Omental fat pad (tissue), 4 donors: ENCODE results near the genes GCH1 and LGALS3.

DNA sequence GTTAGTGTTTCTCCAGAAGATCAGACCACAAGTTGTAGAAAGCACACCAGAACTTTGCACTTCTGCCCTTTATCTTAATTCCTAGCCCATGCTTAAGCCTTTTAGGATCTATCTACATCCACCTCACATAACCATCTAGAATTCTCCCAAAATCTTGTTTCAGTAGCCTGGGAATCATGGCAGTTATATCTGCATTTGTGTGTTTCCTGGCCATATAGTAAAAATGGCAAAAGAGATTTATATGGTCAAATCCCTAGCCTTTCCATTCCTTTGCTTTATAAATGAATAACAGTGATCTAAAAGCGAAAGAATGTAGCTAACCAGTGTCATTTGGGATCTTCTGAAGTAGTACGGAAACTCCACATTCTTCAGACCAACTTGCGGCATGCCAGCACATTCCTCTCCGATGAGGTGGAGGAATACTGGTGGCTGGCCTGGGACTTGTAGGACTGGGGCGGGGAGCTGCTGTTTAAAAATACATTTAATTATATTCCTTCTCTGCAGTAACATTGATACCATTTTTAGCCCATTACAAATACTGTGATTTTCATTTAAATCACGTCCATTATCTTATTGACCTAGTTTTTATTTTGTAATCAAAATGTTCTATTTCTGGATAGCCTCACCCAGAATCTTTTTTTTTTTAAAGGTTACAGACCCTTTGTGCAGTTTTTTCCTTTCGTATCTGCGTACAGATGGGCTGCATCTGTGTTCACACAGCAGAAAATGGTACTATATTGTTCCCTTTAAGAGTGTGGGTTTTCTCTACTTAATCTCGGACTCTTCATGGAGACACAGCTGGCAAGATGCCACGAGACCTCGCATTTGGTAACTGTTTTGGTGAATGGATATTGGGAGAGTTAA is 85.3 kb downstream of the SAMD4A start:
- PRO-cap: no peak
- RAMPAGE, long total RNA, 4 experiments: start-site peak on the minus strand in 1 of 4 experiments, centred at position 279 of the sequence, 5 reads per replicate

GRCh38 chr14:54685922-54687089 is 119.4 kb downstream of the SAMD4A start:
- PRO-cap: no peak
- RAMPAGE, long total RNA, 4 experiments: start-site peak on the minus strand in 1 of 4 experiments, at chr14:54686328-54686365 at its widest, 14 reads per replicate

DNA sequence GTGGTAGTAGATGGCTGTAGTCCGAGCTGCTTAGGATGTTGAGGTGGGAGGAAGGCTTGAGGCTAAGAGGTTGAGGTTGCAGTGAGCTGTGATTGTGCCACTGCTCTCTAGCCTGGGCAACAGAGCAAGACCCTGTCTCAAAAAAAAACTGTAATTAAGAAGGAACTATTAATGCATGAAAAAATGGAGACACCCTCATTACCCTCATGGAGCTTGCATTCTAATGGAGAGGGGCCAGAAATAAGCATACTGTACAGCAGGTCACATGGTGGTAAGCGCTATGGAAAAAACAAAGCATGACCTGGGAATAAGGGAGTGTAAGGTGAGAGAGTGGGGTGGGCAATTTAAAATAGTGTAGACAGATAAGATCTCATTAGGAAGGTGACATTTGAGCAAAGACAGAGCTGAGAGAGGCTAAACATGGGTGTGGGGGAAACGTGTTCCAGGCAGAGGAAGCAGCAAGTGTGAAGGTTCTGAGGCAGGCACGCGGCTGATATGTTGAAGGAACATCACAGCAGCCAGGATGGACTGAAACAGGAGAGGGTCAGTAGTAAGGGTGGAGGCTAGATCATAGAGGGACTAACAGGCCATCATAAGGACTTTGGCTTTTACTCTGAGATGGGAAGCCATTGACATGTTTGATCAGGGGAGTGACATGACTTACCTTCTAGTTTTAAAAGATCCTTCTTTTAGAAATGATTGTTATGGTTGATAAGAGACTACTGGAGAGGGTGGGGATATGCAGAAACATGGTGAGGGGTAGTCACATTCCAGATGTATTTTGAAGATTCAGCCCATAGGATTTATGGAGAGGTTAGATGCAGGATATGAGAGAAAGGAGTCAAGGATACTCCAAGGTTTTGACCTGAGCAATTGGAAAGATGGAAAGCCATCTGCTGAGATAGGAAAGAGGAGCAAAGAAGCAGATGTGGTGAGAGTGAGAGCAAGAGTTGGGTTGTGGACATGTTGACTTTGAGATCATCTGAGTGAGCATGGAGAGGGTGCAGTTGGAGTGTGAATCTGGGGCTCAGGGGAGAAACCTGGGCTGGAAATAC is 126.9 kb downstream of the SAMD4A start:
- PRO-cap: no peak
- RAMPAGE, long total RNA, 4 experiments: no peak in any of the 4 experiments

- PRO-cap: no peak
- RAMPAGE, long total RNA, 4 experiments: no peak in any of the 4 experiments
These were observed 135.1 kb downstream of the SAMD4A start for GRCh38 chr14:54701749-54702674.

DNA sequence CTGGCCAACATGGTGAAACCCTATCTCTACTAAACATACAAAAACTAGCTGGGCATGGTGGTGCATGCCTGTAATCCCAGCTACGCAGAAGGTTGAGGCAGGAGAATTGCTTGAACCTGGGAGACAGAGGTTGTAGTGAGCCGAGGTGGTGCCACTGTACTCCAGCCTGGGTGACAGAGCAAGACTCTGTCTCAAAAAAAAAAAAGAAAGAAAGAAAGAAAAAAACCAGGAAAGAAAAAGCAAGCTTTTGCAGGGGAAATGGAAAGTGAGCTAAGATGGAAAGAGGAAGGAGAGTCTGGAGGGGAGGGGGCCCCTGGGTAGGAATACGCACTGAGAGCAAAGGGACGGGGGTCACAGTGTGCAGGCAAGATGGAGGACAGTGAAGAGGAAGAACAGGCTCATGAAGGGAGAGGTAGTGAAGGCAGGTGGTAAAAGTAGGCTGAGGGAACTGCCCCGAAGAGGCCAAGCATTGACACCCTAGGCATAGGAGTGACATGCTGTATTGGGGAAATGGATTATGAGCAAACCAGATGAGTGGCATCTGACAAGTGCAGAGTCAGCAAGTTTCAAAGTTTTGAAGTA is 139.6 kb downstream of the SAMD4A start:
- PRO-cap: no peak
- RAMPAGE, long total RNA, 4 experiments: no peak in any of the 4 experiments

GRCh38 chr14:54708397-54708892 is 141.5 kb downstream of the SAMD4A start:
- PRO-cap: no peak
- RAMPAGE, long total RNA, 4 experiments: no peak in any of the 4 experiments

- PRO-cap: no peak
- RAMPAGE, long total RNA, 4 experiments: start-site peak on the minus strand in 1 of 4 experiments, at chr14:54752725-54752754 at its widest, 8 reads per replicate
These were observed 149.8 kb downstream of the GCH1 start for GRCh38 chr14:54752688-54753323.

DNA sequence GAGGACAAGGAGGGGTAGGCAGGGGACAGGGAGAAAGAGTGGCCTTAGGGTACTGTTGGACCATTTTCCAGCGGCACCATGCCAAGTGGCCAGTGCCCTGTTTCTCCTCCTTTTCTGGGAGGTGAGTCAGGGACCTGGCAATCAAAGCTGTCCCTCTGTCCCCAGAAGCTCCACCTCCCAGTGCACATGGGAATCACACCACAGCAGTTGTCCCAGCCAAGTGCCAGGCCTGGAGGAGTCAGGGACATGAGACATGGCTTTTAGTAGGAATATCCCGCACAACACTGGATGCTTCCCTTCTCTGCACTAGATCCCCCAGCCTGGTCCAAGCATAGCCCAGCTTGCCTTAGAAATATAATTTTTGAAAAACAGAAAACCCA is 117.9 kb downstream of the GCH1 start:
- PRO-cap: no peak
- RAMPAGE, long total RNA, 4 experiments: no peak in any of the 4 experiments

GRCh38 chr14:54786833-54787346 is 115.7 kb downstream of the GCH1 start:
- PRO-cap: no peak
- RAMPAGE, long total RNA, 4 experiments: no peak in any of the 4 experiments

GRCh38 chr14:54790829-54791567 is 111.6 kb downstream of the GCH1 start:
- PRO-cap: no peak
- RAMPAGE, long total RNA, 4 experiments: no peak in any of the 4 experiments

- PRO-cap: no peak
- RAMPAGE, long total RNA, 4 experiments: no peak in any of the 4 experiments
These were observed 17.5 kb downstream of the GCH1 start for GRCh38 chr14:54884953-54885601.

DNA sequence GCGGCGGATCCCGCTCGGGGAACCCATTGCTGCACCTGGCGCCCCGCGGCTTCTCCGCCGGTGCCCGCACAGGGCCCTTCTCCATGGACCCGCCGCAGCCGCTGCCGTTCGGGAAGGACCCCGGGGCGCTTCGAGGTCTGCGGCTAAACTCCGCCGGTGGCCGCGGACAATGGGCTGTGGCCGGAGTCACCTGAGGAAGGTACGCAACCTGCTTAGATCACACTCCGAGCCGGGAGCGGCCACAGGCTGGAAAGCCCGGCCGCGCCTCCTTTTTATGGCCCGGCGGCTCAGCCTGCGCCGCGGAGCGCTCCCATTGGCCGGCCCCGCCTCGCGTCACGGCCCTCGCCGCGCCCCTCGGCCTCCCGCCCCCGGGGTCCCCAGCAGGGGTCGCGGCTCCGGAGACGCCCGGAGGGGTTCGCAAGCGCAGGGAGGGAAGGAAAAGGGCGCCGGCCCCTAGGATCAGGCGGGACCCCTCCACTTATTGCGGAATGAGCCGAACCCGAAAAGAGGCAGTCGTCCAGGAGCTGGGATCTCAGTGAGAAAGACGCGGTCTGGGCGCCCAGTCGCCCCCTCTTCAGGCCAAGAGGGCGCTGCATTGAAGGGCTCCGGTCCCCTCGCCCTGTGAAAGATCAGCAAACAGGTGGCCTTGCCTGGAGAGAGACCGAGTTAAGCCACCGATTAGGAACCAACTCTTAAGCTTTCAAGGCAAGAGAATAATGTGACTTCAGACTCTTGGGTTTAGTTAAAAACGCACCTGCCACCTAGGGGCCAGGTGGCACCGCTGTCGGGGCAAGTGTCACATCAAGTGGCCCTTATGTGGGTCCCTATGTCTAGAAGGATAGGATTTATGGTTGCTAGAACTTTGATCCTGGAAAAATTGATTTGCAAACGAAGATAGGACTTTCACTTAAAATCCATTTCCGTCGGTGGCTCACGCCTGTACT is at the start of gene GCH1:
Gene GCH1, minus strand, starts transcription at position 248 of the 944 bp plus-strand sequence.
- PRO-cap: unidirectional peak, minus-strand start at position 243 of the sequence
- RAMPAGE, long total RNA, 4 experiments: no peak in any of the 4 experiments

- PRO-cap: no peak
- RAMPAGE, long total RNA, 4 experiments: no peak in any of the 4 experiments
These were observed 1.6 kb downstream of the MAPK1IP1L start for GRCh38 chr14:55053018-55053535.

DNA sequence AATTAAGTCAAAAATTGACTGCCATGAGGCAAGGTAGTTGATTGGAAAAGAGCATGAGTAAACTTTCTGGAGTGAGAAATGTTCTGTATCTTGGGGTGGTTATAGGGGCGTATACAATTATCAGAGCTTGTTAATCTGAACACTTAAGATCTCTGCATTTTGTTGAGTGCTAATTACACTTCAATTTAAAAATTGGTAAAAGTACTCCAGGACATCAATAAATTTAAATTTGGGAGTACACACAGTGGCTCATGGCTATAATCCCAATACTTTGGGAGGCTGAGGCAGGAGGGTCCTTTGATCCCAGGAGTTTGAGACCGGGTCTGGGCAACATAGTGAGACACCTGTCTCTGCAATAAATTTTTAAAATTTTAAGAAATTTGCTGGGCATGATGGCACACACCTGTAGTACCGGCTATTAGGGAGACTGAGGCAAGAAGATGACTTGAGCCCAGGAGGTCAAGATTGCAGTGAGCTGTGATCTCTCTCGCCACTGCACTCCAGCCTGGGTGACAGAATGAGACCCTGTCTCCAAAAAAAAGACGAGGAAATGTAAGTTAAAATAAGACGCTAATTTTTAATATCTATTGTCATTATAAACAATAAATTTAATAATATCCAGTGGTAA is 9.3 kb downstream of the MAPK1IP1L start:
- PRO-cap: no peak
- RAMPAGE, long total RNA, 4 experiments: no peak in any of the 4 experiments

DNA sequence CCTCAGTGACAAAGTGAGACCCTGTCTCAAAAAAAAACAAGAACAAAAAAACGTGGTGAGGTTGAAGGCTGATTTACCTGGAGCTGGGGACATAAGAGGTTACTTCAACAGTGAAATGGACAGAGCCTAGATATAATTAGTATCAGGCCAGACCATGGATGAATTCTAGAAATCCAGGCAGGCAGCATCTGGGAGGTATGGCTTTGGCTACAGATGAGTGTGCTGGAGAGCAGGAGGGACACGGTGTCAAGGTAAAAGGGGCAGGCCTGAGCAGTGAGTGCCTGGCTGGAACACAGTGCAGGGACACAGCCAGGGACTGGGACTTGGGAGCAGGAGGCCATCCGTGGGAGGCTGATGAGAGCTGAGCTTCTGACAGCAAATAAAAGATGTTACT is 13.7 kb upstream of the LGALS3 start:
- PRO-cap: no peak
- RAMPAGE, long total RNA, 4 experiments: no peak in any of the 4 experiments

GRCh38 chr14:55128848-55129443 is at the start of gene LGALS3:
LGALS3 (plus strand) TSS chr14:55129252.
- PRO-cap: bidirectional peak, plus-strand start at chr14:55129261, minus-strand start at chr14:55129089
- RAMPAGE, long total RNA, 4 experiments: start-site peak on the plus strand in 4 of 4 experiments, at chr14:55129248-55129275 at its widest, 2,055 to 5,081 reads per replicate

DNA sequence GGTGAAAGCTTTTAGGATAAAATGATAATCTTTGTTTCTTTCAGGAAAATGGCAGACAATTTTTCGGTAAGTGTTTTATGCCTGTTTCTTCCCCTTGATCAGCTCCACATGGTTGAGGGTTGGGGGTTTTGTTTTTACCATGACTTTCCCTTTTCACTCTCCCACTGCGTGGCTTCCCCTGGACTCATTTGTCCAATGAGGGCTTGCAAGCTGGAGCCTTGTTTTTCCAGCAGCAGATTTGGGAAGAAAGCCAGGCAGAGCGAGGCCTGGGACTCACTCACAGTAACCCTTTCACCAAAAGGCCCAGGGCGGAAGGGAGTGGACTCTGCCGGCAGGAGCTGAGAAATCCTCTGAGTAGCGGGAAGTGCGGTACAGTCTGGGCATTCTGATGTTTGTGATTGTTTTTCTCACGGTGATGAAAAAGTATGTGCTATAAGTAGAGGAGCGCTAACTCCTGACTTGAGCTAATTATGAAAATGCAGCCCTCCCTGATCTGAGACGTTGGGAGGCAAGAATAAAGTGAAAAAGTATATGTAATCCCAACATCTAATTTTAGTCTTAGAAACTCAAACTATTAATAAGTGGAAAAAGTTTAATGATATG is 8.4 kb downstream of the LGALS3 start:
- PRO-cap: no peak
- RAMPAGE, long total RNA, 4 experiments: no peak in any of the 4 experiments

GRCh38 chr14:55353534-55354331 is 57.9 kb downstream of the ATG14 start:
- PRO-cap: no peak
- RAMPAGE, long total RNA, 4 experiments: no peak in any of the 4 experiments

DNA sequence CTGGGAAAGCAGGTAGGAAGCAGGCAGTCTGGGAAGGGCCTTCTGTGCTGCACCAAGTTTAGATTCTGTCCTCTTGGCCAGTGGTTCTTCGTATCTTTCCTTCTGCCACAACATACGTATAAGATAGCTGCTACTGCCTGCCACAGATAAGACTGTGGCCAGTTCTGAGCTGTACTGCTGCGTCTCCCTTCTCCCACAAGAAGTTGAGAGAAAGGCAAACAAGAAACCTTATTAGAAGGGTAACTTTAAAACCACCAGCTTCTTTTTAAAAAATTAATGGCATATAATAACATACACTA is 27.8 kb downstream of the ATG14 start:
- PRO-cap: no peak
- RAMPAGE, long total RNA, 4 experiments: no peak in any of the 4 experiments

DNA sequence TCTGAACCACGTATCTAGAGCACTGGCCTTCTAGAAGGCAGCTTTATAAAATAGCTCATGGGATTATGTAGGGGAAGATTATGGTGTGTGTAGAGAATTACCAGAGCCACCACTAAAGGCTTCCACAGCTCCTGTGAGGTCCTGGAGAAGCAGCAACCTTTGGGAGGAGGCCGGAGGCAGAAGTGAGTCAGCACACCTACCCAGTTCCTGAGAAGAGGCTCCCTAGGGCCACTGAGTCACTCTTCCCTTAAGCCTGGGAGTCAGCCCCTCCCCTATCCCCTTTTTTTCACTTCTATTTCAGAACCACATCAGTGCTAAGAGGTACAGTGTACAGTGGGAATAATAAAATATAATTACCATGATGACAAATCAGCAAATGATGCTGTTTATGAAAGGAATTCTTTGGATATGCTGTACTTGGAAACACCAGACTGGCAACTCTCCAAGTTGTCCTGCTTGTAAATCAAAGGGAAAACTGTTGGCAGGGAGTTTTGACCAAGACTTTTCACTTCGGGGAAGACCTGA is 7.7 kb upstream of the TBPL2 start:
- PRO-cap: no peak
- RAMPAGE, long total RNA, 4 experiments: no peak in any of the 4 experiments